SK-MEL-5 (cell line): ENCODE results near the genes BOLA2B and BCKDK.

RAMPAGE:
- cytosol, long total RNA: no peak
- long total RNA: no peak
- nucleus, long total RNA: no peak
These were observed 6.7 kb downstream of the TBX6 start for GRCh38 chr16:30084698-30085796.

DNA sequence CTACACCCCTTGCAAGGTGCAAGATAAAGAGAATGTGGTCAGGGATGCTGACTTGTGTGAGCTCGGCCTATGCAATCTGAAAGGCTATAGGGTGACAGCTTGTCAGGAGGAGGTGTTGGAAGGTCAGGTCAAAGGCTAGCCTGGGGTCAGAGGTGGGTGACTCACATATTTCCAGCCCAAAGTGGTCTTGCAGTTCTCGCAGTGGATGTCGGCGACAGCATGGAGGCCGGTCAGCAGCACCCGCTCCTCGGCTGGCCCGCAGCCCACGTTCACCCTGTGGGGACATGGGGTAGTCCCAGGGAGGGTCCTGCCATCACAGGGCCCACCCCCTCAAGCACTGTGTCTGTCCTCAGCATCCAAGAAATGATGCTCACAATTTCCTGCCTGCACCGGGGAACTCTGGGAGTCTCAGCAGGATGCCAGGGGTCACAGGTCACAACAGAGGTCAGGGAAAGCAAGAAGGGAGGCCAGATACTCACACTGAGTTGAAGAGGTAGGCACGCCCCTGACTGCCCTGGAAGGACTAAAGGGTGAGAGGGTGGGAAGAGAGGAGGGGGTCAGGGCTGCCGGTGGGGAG, 1.3 kb downstream of the YPEL3 start:
RAMPAGE:
- cytosol, long total RNA: no peak
- long total RNA: no peak
- nucleus, long total RNA: no peak

GRCh38 chr16:30193538-30193912, at the start of gene BOLA2B:
BOLA2B (minus strand) TSS chr16:30193666.
RAMPAGE:
- cytosol, long total RNA: no peak
- long total RNA: no peak
- nucleus, long total RNA: no peak

GRCh38 chr16:30208919-30209399, 9.9 kb downstream of the SULT1A3 start:
RAMPAGE:
- cytosol, long total RNA: no peak
- long total RNA: no peak
- nucleus, long total RNA: no peak

DNA sequence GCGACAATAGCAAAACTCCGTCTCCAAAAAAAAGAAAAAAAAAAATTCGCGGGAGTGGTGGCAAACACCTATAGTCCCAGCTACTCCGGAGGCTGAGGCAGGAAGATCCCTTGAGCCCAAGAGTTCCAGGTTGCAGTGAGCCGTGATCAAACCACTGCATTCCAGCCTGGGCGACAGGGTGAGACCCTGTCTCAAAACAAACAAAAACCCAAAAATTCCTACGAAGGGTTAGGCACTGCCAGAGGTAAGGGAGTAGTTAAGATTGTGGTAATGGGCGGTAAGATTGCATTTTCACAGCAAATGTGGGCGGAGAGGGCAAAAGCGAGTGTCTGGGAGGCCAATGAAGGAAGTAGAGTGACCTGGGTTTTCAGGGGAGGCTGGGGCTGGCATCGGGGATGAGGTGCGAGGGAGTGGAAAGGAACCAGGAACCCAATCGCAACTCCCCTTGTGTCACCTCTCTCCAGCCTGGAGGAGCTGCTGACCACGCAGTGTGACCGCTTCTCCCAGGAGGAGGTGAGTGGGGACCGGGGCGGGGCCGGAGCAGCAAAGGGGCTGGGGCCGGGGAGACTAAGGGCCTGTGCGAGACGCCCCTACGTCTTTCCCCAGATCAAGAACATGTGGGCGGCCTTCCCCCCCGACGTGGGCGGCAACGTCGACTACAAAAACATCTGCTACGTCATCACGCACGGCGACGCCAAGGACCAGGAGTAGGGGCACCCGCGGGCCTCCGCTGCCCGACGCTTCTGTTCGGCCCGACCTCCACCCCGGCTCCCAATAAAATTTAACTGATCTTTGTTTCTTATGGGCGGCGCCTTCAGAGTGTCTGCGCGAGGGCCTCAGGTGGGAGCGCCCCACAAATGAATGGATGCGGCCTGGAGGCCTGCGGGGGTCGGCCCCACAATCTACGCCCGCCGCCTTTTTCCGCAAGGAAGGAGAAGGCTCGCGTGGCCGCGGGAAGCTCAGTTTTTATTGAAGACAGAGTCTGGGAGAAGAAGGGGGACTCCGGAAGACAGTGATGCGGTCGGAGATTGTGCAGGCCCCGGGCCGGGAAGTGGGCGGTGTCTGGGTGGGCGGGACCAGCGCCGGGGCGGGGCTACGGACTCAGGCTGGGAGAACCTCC, 2.9 kb downstream of the MYL11 start:
RAMPAGE:
- cytosol, long total RNA: no peak
- long total RNA: no peak
- nucleus, long total RNA: no peak

RAMPAGE:
- cytosol, long total RNA: no peak
- long total RNA: no peak
- nucleus, long total RNA: no peak
These were observed 577 bp upstream of the ZNF48 start for GRCh38 chr16:30394516-30395170.

DNA sequence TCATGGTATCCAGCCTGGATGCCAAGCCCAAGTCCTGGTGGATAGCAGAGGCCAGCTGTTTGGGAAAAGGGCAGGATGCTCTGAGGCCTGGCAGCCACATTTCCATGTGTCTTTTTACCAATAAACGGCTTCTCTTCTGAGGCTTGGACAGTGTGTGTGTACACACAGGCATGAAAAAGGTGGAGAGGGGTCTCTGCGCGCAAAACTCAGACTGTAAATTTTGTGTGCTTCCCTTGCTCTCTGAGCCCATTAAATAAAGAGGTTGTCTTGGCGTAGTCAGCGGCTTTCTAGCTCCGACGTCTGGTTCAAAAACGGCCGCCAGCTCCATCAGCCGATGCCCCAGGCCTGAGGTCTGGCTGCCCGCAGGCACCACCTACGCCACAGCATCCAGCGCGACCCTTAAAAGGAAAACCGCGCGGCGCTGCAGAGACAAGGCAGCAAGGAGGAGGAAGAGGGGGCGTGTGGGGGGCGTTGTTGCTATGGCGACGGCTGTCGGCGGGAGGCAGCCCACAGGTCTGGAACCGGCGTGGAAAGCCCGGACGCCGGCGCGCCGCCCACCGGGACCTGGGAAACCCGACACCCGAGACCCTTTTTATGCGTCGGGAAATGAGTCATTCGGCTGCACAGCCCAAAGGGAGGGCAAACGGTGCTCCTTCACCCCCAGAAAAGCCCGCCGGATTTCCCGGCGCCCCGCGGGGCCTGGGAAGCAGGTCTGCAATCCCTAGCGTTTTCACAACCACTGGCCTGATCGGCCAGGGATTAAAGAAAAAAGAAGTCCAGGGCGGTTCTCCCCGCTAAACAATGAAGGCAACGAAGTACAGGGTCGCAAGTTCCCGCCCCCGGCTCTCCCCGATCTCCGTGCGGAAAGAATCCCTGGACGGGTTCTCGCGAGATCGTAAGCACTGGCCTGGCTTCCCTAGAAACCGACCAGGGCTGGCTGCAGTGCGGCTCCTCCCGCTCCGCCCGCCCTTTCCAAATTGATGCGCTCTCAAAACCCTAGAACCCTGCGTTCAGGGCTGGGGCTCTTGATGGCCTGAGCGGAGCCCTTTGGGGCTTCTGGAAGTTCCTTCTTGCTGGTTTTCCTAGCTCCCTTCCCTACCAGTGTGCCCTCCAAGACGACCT, 5.0 kb downstream of the ZNF48 start:
RAMPAGE:
- cytosol, long total RNA: no peak
- long total RNA: no peak
- nucleus, long total RNA: no peak

GRCh38 chr16:30707083-30707444, 8.1 kb downstream of the SRCAP start:
RAMPAGE:
- cytosol, long total RNA: no peak
- long total RNA: no peak
- nucleus, long total RNA: no peak

RAMPAGE:
- cytosol, long total RNA: no peak
- long total RNA: no peak
- nucleus, long total RNA: no peak
These were observed 16.7 kb upstream of the TMEM265 start for GRCh38 chr16:30723694-30724183.

DNA sequence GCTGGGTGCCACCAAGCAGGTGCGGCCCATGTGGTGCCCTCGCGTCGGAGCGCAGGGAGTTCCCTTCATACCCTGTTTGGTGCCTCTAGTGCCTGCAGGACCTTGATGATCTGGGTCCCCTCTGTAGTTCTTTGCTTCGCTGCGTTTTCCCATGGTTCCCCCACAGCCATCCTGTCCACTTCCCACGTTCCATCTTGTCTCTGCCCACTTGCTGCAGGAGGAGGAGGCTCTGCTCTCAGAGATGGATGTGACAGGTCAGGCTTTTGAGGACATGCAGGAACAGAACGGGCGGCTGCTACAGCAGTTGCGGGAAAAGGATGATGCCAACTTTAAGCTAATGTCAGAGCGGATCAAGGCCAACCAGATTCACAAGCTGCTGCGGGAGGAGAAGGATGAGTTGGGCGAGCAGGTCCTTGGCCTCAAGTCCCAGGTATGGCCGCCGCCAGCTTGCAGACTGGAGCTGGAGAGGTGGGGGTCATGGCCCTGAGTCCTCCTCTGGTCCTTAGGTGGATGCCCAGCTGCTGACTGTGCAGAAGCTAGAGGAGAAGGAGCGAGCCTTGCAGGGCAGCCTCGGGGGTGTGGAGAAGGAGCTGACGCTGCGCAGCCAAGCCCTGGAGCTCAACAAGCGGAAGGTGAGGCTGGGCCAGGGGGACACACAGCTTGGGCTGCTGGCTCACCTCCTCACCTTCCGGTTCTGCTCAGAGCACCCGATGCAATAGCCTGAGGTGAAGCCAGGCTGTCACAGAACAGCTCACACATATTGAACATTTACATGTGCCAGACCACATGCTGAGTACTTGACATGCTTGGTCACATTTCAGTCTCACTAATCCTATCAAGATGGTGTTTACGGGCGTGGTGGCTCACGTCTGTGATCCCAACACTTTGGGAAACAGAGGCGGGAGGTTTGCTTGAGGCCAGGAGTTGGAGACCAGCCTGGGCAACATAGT, 7.1 kb downstream of the RNF40 start:
RAMPAGE:
- cytosol, long total RNA: no peak
- long total RNA: no peak
- nucleus, long total RNA: no peak

DNA sequence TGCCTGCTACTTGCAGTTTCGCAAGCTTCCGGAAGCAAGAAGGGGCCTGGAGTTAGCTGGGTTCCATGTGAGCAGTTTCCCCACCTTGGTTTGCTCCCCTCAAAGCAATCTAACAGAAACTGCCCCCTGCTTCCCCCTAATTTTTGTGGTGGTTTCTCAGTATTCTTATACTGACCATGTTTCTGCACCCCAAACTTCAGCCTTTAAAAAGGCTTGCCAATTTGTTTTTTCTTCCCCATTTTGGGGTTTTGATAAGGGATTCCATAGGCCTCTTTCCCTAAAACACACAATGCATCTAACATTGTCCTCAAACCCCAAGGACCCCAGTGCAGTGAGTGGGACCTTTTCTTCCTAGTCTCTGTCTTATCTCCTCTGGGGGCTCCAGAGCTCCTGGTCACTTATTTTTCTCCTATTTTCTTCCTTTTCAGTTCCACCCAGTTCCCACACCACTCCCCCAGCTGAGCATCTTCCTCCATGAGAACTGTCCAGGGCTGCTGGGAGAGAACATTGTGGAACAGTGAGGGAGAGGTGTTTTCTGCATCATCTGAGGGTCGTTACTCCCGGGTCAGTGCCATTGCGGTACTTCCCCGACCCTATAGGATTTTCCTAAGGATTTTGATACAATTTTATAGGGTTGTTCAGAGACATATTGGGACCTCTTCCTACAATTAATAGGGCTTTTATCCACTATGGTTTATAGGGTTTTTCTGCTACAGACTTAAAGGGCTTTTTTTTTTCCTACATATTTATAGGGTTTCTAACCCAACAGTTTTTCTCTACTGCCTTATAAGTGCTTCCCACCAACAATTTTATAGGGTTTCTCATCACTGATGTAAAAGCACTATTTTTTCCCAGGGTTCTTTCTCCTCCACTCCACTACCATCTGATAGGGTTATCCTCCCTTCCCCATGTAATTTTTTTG, 6.0 kb downstream of the ZNF629 start:
RAMPAGE:
- cytosol, long total RNA: no peak
- long total RNA: no peak
- nucleus, long total RNA: no peak

DNA sequence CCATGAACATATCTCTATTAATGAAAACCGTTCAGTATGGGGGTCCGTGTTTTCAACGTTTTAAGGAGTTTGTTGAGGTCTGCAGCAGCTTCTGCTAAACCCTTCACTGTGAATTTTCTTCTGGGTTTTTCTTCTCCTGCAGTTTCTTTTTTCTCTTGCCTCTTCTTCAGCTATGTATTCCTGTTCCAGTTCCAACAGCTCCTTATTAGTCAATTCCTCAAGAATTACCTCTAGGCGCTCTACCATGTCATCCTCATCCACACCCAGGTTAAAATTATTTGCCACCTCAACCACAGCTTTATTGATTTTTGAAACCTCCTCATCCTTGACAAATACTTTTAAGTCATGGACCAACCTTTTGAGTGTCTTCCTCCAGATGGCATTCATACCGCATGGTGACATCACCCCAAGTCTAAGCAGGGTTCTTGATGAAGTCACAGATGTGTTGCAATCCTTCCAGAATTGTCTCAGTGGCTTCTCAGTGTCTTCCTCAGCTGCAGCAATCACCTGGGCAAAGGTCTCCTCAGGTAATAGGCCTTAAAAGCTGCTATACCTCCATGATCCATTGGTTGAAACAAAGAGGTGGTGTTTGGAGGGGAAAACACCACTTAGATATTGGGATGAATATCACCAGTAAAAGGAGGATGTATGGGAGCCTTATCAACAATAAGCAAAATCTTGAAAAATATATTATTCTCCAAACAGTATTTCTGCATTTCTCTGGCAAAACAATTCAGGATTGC, 40.1 kb downstream of the BCL7C start:
RAMPAGE:
- cytosol, long total RNA: no peak
- long total RNA: no peak
- nucleus, long total RNA: no peak

DNA sequence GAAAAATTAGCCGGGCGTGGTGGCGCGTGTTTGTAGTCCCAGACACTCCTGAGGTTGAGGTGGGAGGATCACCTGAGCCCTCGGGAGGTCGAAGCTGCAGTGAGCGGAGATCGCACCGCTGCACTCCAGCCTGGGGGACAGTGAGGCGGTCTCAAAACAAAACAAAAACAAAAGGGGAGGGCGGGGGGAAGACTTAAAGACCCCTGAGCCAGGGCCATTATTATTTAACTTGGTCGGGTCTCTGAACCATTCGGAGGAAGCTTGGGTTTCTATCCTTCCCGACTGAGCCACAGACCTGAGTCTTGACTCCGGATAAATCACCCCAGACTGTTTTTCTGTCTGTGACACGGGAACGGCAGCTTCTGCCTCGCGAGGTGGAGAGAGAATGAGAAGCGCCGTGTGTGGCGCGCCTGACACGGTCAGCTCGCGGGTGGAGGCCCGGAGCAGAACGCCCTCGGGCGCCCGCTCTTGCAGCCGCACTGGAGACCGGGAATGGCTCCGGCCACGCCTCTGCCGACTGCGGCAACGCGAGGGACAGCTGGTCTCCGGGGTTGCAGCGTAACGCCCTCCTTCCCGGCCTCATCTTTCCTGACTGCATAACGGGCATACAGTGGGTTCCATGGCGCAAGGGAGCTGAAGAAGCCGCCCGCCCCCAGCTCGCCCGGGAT, 19.3 kb downstream of the BCL7C start:
RAMPAGE:
- cytosol, long total RNA: no peak
- long total RNA: no peak
- nucleus, long total RNA: no peak

RAMPAGE:
- cytosol, long total RNA: no peak
- long total RNA: no peak
- nucleus, long total RNA: no peak
These were observed 7.3 kb downstream of the SETD1A start for GRCh38 chr16:30964613-30965576.

DNA sequence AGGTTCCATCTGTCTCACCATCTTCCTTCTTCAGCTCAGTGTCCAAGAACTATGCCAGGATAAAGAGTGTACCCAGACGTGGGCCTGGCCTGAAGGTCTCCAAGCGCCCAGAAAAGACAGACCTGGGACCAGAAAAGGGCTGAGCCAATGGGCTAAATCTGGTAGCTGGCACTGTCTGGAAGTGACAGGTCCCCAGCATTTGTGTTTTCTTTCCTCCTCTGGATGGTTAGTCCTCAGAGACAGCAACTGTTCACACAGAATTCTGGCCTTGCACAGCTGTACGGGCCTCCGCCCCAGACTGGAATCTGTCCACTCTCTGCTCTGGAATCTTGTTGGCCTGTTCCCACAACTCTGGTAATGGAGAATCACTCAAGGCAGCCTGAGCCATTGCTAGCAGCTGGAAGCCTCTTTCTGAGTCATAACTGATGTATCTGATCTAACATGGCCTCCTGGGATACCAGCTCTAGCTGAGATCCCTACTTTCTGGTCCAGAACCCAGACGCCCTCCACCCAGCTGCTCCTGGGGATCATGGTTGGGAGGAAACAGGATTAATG, 9.2 kb downstream of the ZNF668 start:
RAMPAGE:
- cytosol, long total RNA: no peak
- long total RNA: no peak
- nucleus, long total RNA: no peak

DNA sequence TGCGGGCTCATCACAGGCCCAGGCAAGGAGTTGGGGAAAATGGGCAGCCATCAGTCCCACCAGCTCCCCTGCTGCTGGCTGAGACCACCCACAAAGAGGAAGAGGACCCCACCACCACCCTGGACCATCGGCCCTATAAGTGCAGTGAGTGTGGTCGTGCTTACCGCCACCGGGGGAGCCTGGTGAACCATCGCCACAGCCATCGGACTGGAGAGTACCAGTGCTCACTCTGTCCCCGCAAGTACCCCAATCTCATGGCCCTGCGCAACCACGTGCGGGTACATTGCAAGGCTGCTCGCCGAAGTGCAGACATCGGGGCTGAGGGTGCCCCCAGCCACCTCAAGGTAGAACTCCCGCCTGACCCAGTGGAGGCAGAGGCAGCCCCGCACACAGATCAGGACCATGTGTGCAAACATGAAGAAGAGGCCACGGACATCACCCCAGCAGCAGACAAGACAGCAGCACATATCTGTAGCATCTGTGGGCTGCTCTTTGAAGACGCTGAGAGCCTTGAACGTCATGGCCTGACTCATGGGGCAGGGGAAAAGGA, 3.4 kb downstream of the ZNF646 start:
RAMPAGE:
- cytosol, long total RNA: no peak
- long total RNA: no peak
- nucleus, long total RNA: no peak

RAMPAGE:
- cytosol, long total RNA: start-site peak on the plus strand at chr16:31108388-31108465, 555 and 414 reads in 2 replicates
- long total RNA: start-site peak on the plus strand at chr16:31108375-31108451, 801 and 358 reads in 2 replicates
- nucleus, long total RNA: no peak
These were observed at the start of gene BCKDK for GRCh38 chr16:31108113-31108918. BCKDK (plus strand) TSS chr16:31108386.

DNA sequence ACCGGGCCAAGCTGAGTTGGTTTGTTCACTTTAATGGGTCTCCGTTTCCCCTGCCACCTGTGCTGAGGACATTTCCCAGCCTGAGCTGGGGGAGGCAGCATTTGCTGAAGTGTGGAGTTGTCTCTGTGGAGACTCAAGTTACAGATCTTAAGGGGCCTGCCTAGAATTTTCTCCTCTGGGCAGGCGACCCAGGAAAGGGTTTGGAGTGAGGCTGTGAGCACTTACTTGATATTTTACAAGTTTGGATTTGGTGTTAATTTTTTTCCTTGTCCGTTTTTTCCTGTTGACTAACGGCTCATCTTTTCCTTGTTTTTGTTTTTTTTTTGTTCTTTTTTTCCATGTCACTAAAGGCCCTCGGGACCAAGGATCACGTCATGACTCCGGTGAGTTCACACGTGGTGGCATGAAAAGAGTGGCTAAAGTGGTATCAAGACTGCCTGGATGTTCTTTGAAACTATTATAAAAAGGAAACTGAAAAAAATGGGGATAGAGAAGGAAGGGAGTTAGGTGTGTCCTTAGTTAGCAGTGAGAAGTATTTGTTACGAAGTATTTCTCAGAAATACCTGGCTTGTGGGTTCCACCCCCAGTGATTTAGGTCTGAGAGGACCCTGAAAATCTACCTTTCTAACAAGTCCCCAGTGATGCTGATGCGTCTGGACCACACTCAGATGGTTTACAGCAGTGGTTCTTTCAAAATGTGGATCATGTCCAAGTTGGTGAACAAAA, 8.2 kb downstream of the FUS start:
RAMPAGE:
- cytosol, long total RNA: no peak
- long total RNA: no peak
- nucleus, long total RNA: no peak

GRCh38 chr16:31188701-31189489, 9.0 kb downstream of the FUS start:
RAMPAGE:
- cytosol, long total RNA: no peak
- long total RNA: no peak
- nucleus, long total RNA: no peak

DNA sequence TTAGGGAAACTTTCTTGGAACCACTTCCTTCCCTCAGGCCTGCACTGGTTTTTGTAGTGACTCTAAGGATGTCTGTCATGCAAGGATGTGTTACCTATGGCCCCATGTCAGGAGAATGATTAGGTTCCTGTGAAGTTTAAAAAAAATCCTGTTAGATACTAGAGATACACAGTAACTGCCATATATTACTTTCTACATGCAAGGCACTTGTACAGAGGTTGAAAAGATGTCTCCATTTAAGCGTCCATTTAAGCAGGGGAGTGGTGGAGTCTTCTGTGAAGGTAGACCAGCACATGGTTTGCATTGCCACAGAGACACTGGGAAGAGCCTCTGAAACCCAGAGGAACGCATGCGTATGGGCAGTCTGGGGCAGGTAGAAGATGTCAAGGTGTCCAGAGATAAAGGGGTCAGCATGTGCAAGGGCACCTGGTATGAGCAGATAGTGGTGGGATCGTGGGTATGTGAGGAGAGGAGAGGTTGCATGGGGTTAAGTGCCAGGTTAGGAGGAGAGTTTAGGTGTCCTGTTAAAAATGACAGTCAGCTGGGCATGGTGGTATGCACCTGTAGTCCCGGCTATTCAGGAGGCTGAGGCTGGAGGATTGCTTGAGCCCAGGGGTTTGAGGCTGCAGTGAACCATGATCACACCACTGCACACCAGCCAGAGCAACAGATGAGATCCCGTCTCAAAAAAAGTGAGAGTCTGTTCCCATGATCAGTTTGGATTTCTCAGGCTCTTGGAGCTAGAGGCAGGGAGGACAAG, 3.2 kb downstream of the PYCARD start:
RAMPAGE:
- cytosol, long total RNA: no peak
- long total RNA: no peak
- nucleus, long total RNA: no peak